Measurements from ENCODE around the gene GABRR1.

GRCh38 chr6:89070940-89071447 is 9.6 kb upstream of the PNRC1 start:
- PRO-cap = no peak

DNA sequence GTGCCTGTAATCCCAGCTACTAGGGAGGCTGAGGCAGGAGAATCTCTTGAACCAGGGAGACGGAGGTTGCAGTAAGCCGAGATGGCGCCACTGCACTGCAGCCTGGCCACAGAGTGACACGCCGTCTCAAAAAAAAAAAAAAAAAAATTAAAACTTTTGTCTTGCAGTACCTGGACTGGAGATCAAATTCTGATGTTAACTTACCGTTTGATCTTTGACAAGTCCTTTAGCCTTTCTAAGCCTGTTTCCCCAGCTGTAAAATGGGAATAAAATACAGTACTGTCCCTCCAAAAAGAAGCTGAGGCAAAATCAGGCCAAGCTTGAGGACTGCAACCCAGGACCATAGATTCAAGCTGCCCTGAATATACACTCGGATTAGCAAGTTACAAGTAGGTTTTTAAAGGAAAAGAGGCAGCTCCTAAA is 1.5 kb upstream of the PNRC1 start:
- PRO-cap = no peak

DNA sequence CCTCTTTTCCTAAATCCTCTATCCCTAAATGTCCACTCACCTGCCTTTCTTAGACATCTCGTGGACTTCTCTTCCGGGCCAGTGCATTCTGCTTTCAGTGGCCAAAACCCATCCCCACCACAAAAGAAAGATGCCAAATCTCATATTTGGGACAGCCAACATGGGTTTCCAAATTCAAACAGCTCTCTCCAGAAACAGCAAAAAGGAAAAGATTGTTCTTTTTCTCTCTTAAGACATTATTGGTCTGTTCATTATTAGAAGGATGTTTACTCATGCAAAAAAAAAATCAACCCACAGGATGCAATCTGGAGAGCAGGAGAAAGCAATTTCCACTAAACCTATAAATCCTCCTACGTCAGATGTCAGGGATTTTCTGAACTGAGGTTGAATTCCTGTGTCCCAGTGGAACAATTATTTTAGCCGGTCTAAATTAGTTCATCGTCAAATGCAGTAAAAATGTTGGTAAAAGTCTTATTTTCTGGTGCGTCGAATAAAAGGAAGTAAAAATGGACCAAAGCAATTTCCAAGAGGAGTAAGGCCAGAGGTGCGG is at the start of gene GABRR1:
GABRR1 (minus strand) TSS at position 198 of the 550 bp plus-strand sequence.
- PRO-cap = no peak

DNA sequence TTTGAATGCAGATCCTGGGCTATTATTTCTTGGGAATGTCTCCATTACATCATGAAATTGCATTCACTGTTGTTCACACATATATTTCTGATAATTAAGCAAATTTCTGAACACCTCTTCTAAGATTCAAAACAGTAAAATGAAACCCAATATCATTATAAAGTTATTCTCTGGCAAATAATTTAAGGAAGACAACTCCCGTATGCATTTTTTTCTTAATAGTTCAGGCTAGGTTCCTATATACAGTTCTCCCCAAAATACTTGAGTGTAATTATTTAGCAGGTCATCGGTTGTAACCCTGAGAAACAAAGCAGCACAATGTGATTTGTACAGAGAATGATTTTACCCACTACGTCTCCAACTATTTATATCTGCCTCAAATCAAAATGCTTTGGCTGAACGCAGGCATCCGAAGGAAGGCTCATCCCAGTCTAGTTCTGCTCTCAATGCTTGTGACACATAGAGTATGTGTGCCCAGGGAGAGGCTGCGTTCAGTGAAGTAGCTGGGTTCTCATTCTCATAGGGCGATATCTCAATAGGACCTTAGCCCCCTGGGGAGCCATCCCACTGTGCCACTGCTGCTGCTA is 582 bp downstream of the GABRR2 start:
- PRO-cap = no peak

GRCh38 chr6:89346505-89346741 is 6.1 kb downstream of the UBE2J1 start:
- PRO-cap = no peak

DNA sequence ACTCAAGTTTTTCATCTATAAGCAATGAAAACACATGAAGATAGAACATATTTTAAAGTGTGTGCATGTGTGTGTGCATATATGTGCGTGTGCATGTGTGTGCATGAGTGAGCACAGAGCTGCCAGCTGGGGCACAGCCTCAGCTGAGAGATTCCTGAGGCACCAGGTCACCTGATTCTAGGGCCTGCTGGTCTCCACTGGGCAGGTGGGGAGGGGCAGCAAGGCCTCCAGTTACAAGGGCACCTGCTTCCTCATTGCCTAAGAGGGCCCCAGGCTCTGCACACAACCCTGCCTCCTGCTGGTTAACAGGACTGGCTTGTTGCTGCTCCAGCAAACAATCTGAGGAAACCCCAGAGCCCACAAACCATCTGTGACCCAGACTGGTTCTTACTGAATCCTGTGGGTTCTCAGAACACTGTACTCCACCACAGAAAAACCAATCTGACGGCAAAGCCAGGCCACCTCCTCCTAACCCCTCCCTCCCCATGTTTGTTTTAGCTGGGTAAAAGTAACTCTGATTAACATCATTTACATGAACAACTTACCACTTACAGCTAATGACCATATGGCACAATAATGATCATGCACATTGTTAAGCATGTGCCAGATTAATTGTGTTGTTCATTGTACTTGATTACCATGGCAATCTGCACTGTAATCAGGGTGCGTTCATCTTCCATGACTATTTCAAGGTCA is 23.0 kb upstream of the UBE2J1 start:
- PRO-cap = bidirectional peak, plus-strand start at position 254 of the sequence, minus-strand start at position 238 of the sequence

DNA sequence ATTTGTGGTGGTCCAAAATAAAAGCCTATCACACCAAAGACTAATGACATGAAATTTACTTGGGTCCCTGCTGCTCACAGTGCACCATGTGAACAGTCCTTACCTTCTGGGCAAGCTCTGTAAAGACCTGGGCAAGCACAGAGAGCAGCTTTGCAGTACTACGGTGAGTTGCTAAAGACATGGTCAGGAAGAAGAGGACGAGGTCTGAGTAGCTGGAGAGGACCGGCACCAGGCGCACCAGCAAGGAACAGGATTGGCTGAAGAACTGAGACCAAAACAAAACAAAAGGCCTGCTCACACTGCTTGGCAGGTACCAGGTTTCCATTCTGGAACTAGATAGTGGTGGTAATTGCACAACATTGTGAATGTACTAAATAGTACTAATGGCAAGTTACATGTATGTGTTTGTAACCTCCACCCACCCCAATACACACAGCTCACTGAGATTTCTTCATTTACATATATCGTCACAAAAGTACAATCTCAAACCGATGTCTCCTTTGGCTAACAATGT is 32.3 kb upstream of the LYRM2 start:
- PRO-cap = no peak

DNA sequence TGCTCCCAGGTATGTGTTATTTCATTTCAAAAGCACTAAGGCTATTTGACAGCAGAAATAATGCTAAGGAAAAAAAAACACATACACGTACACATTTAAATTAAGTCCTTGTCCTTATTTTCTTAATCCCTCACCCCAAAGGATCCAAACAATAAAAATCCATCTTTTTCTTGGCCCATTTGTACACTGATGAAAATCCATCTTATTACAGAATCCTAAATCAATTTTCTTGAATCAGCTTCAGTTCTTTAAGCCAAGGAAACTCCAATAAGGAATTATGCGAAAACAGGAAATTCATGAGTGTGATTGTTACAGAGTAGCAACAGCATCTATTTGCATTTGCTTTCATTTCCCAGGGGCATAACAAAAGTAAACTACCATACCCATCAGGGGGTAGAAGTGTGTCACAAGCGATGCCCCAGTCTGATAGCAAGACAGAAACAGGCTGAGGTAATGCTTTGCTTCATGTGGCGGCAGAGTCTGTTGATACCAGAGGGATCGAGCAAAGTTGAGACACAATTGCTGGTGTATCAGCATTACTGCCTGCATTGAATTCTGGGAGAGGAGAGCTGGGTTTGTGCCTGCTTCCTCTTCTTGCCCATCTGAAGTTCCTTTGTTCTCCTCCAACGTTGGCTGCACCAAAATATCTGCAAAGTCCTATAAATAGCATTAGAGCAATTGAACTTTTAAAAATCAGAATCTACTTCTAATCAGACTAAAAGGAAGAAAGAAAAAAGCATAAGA is 51.1 kb upstream of the LYRM2 start:
- PRO-cap = no peak

DNA sequence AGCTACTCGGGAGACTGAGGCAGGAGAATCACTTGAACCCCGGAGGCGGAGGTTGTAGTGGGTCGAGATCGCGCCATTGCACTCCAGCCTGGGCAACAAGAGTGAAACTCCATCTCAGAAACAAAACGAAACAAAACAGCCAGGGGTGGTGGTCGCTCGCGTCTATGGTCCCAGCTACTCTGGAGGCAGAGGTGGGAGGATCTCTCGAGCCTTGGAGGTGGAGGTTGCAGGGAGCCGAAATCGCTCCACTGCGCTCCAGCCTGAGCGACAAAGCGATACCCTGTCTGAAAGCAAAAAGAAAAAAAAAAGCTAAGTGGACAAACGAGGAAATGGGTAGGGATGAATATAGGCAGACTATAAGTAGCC is 9.3 kb upstream of the MDN1 start:
- PRO-cap = no peak

DNA sequence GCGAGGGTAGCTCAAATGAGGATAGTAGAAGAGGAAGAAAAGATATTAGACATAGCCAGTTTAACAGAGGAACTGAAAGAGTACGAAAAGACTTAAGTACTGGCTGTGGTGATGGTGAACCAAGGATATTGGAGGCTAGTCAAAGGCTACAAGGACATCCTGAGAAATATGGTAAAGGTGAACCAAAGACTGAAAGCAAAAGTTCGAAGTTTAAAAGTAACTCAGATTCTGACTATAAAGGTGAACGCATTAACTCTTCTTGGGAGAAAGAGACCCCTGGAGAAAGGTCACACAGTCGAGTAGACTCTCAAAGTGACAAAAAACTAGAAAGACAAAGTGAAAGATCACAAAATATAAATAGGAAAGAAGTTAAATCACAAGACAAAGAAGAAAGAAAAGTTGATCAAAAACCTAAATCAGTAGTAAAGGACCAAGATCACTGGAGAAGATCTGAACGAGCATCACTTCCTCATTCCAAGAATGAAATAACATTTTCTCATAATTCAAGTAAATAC is 31.8 kb upstream of the GJA10 start:
- PRO-cap = no peak

DNA sequence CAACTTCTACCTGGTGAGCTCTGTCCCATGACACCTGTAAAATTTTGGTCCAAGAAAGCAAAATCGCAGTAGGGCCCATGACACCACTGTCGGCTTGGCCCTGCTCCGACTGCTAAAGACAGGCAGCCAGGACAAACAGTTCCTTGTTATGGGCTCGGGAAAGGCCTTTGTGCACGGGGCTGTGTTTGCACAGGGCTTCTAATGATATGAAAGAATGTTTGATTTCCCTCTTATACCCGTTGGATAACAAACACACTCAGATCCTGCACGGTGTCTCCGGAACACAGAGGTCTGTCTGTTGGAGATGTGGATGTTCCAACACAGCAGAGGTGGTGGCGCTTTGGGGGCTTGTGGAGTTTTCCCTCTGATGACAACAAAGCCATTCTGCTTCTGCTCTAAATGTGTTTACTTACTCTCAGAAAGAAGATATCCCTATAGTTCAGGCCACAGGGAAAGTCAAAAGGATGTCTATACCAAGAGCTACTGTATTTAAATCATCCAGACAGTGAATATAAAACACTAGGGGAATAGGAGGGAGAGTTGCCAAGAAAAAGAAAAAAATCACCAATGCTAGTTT is 47.2 kb downstream of the GJA10 start:
- PRO-cap = no peak

DNA sequence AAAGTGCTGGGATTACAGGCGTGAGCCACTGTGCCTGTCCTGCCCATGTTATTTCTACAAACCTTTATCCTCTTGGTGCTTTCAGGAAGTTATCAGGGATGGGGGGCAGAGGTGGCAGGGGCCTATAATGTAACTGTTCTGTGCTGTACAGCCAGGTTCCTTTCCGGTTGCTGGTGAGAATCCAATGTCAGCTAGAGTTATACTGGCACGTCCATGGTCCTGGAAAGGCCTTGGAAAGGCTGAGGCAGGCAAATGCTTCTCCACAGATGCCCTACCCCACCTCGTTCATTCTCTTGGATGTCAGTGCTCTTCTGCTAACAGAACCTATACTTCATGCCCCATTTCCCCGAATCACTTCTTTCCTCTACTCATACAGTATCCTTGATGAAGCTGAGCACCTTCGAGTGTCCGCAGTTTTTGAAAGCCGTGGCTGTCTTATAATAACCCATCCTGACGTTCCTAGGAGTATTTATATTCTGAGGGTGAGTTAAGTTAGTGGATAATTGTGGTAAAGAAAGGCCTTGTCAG is 153.0 kb downstream of the GJA10 start:
- PRO-cap = no peak

DNA sequence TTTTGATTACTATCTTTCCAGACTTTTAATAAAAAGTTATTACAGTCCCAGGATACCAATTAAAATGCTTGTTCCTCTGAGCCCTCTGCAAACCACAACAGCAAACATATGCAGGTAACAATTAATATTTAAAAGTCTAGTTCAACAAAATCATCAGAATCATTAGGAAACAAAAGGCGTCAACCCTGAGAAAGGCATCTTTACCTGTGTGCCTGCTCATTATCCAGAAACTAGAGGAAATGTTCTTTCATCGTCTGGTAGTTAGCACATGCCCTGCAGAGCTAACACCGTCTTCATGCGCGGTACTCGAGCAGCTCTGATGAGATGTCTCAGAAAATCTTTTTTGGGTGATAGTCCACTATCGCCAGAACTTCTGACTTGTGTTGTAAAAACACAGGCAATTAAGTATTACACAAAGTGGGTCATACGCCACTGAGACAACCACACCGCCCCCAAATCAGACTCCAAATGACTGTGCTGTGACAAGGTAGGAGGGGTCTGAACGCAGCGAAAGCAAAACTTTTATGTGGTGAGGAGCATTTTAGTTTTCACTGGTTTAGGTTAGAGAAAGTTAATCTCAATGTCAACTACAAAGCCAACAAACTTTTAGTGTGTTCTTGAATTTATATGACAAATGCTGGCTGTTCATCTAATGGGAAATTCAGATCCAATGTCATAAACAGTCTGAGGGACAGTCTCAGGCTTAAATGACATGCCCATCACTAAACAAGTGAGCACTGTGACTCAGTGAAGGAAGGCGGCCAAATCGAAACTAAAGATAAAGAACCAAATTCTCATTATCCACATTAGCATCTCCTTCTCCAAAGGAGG is 186.5 kb downstream of the GJA10 start:
- PRO-cap = no peak

GRCh38 chr6:90195145-90195578 is 101.5 kb downstream of the BACH2 start:
- PRO-cap = no peak

DNA sequence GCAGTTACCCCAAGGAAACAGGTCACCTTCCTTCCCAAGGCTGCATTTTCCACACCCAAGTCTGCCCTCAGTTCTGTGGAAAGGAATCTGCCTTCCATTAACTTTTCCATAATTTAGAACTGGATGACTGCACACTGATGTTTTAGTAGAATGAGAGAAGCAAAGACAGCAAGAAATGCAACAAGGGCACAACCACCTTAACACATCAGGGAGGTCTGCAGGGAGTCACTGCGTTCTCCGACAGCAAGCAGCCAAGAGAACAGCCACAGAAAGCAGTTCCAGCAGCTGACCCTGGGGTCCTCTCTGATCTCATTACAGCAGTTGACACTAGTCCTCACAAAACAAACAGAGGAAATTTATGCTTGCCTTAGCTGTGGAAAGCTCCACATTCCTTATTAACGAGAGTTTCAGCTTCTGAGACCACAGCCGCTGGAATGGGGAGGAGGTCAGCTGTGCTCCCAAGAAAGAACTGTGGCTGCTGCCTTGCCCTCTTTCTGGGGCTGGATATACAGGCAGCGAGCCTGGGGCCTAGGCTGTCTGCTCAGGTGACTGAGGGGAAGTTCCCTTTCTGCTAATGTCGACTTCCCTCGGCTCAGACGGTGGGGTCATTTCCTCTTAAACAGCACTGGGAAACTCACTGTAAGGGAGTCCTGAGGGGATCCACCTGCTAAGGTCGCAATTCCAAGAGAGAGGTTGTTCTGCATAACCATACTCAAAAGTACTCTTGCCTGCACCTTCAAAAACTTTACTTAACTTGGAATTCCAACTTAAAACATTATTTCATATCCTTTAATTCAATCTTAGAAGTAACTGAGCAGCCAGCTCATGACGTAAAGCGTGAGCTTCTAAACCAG is 80.5 kb downstream of the BACH2 start:
- PRO-cap = no peak

DNA sequence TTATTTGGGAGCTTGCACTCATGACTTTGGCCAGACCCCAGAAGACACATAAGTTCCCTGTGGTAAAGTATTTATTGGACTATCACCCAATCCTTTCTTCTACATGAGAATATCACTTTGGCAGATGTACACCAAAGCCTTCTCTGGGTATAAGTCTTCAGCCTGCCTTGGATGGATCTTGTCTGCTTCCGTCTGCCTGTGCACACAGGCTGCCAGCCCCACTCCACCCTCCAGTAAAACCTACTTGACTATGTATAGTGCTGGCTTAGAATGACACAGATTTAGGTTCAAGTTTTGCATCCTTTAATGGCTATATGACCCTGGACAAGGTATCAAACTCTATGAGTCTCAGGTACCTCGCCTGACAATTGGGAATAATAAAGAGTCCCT is 63.4 kb downstream of the BACH2 start:
- PRO-cap = no peak

DNA sequence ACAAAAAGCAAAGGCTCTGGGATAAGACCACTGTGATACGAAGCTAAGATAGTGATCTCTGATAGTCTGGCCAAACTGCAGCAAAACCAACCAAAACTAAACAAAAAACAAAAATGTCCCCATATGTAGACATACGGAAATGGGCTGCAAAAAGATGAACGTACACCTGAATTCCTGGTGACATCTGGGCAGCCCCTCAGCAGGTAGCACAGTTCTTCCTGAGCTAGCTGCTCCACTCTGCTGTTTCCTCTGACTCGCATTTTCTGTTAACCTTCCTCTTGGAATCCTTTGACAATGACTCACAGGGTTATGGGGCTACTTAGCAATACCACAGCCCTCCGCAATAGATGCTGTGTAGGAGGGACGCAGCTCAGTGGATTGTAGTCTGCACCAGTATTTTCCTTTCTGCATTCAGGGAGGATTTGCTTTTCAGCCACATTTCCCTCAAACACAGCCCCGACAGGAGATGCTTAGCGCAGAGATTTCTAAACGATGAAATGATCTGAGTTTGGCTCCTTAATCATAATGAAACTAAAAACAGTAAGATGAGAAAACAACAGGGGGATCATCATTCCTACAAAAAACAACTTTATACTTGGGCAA is 12.4 kb downstream of the BACH2 start:
- PRO-cap = bidirectional peak, plus-strand start at position 347 of the sequence, minus-strand start at position 251 of the sequence

GRCh38 chr6:90315333-90316029 is 18.8 kb upstream of the BACH2 start:
- PRO-cap = no peak

- PRO-cap = no peak
Observed at GRCh38 chr6:90383080-90383814, 86.6 kb upstream of the BACH2 start.

DNA sequence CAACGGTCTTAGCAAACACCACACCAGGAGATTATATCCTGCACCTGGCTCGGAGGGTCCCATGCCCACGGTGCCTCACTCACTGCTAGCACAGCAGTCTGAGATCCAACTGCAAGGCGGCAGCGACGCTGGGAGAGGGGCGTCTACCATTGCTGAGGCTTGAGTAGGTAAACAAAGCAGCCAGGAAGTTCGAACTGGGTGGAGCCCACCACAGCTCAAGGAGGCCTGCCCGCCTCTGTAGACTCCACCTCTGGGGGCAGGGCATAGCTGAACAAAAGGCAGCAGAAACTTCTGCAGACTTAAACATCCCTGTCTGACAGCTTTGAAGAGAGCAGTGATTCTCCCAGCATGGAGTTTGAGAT is 24.5 kb downstream of the MAP3K7 start:
- PRO-cap = no peak

Data from fallopian tube (tissue), 1 donor.